Right ventricle myocardium (tissue), 1 donor: ENCODE results near the genes SYT1, MYF6, PPFIA2 and LRRIQ1.

DNA sequence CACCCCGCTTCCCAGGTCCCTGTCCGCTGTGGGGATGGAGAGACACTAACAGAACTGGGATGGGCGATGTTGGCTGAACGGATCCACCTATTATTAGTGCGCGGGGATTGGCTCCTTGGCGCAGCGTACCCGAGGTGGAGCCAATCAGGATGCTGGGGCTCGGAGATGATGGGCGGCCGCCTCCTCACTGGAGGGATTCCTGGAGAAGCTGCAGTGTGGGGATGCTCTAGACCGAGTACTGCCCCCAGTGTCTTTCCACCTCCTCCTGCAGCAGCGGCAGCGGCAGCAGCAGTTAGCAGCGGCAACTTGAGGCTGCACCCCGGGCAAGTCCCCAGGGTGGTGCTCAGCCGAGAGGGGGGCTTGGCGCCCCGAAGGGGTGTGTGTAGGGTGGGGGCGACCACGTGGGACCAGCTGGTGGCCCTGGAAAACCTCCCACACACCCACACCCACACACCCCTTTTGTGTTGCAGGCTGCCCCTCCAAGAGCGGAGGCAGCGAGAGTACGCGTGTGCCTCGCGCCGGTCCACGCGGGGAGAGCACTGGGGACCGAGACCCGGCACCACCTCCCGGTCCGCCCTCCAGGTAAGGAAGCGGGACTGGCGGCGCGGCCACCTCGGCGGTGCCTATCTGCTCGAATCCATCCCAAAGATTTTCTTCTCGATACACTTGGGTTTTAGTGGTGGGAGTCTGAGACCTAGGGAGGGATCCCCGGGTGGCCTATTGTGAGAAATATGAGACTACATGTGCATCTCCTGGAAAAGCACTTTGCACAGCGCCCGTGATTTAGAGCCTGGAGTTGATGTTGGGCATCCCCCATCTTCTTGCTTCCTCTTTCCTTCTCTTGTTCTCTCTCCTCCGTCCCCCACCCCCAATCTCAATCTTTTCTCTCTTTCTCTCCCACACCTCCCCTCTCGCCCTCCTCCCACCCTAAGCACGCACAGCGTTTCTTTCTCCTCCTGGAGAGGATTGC lies at the start of gene SYT1:
Gene SYT1 (plus strand): TSS at position 247 of the 970 bp plus-strand sequence.
- PRO-cap, 2 experiments: no peak in any of the 2 experiments

DNA sequence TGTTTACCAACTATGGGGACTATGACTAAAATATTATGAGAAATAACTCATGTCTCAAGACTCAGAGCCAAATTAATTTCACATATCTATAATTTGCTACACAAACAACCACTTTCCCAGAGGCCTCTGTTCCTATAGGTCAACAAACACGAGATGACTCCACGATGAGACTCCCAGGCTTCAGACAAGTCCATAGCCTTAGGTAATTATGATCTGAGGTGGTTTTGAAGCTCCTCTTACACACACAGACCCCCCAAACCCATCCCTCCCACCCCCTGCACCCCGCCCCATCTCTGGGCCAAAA lies 143.8 kb downstream of the PAWR start:
- PRO-cap, 2 experiments: no peak in any of the 2 experiments

DNA sequence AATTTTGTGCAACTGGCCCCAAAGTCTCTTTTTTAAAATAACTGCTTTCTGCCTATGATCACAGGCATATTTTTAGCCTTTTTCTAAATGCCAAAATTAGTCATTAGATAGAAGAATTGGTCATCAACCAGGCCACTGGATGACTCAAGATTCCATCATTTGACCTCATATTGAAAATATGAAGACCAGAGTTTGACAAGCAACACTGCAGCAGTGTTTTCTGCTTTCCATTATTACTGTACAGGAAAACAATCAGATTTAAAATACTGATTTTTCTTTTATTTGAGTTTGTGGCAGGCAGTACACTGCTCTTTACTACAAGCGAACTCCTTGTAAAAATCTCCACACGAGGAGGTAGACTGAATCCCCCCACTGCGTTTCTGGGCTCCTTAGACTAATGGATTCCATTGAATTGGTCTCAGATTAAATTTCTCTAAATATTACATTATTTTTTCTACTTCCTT lies 54.6 kb upstream of the OTOGL start:
- PRO-cap, 2 experiments: no peak in any of the 2 experiments

- PRO-cap, 2 experiments: no peak in any of the 2 experiments
Measured at GRCh38 chr12:80707445-80708435, at the start of gene MYF6. Gene MYF6, plus strand, starts transcription at chr12:80707634.

DNA sequence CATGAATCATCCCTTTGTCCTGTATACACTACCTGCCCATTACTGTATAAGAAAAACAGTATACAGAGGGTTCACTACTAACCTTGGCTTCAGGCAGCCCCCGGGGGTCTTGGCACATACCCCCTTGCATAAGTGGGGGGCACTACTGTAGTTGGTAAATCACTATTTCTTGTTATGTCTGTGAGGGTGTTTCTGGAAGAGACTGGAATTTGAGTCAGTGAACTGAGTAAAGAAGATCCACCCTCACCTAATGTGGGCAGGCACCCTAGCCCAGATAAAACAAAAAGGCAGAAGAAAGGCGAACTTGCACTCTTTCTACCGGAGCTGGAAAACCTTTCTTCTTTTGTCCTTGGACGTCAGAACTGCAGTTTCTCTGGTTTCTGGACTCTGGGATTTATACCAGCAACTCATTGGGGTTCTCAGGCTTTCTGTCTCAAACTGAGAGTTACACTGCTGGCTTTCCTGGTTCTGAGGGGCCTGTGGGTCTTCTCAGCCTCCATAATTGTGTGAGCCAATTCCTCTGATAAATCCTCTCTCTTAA lies 14.8 kb downstream of the LIN7A start:
- PRO-cap, 2 experiments: no peak in any of the 2 experiments

GRCh38 chr12:81758158-81759023 lies 759 bp downstream of the PPFIA2 start:
- PRO-cap, 2 experiments: peak in 1 of 2 experiments; most common minus-strand start chr12:81758653 (in 1)

- PRO-cap, 2 experiments: no peak in any of the 2 experiments
Measured at GRCh38 chr12:81759024-81759840, at the start of gene PPFIA2. Gene PPFIA2, minus strand, starts transcription at chr12:81759350.

DNA sequence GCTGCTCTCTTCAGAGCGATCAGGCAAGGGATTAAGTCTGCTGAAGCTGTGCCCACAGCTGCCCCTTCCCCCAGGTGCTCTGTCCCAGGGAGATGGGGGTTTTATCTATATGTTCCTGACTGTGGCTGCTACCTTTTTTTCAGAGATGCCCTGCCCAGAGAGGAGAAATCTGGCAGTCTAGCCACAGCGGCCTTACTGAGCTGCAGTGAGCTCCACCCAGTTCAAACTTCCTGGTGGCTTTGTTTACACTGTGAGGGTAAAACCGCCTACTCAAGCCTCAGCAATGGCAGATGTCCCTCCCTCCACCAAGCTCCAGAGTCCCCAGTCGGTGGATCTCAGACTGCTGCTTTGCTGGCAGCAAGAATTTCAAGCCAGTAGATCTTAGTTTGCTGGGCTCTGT lies 52.0 kb upstream of the TMTC2 start:
- PRO-cap, 2 experiments: no peak in any of the 2 experiments

- PRO-cap, 2 experiments: peak in 1 of 2 experiments; most common plus-strand start chr12:82650875 (in 1)
Measured at GRCh38 chr12:82650592-82651141, 36.0 kb upstream of the TMTC2 start.

GRCh38 chr12:82688157-82688604 lies 1.5 kb downstream of the TMTC2 start:
- PRO-cap, 2 experiments: no peak in any of the 2 experiments

DNA sequence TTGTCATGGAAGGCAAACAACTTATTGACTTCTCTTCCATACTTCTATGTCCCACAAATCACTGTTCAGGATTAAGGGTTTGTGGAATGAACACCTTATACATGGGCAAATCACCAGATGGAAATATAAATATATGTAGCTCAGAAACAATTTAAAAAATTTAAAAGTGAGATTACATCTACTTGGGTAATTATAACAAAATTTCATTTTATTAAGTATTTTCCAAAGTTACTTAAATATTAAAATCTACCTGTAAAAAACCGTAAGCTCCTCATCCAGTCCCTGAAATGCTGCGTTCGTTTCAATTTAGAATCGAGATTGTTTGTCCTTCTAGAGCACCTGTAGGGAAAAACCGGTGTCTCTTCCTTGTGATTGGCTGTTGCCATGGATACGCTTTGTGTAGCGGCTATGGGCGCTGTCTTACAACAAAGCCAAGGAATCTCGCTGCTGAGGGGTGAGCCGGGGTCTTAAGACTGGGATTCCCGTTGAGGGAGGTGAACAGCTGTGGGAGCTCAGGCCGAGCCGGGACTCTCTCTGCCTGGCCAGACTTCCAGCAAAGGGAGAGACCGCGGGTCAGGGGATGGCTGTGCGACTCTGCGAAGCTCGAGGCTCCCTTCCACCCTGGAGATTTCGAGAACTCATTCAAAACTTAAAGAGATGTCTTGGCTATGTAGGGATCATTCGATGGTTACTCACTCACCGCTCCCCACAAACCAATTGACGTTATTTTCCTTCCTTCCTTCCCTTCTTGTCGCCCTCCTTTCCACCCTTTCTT lies at the start of gene LRRIQ1:
Gene LRRIQ1 (plus strand): TSS at position 398 of the 775 bp plus-strand sequence.
- PRO-cap, 2 experiments: no peak in any of the 2 experiments

- PRO-cap, 2 experiments: no peak in any of the 2 experiments
Measured at GRCh38 chr12:85805284-85806063, 30.7 kb downstream of the RASSF9 start.

- PRO-cap, 2 experiments: no peak in any of the 2 experiments
Measured at GRCh38 chr12:88139359-88139907, 2.5 kb downstream of the CEP290 start.

DNA sequence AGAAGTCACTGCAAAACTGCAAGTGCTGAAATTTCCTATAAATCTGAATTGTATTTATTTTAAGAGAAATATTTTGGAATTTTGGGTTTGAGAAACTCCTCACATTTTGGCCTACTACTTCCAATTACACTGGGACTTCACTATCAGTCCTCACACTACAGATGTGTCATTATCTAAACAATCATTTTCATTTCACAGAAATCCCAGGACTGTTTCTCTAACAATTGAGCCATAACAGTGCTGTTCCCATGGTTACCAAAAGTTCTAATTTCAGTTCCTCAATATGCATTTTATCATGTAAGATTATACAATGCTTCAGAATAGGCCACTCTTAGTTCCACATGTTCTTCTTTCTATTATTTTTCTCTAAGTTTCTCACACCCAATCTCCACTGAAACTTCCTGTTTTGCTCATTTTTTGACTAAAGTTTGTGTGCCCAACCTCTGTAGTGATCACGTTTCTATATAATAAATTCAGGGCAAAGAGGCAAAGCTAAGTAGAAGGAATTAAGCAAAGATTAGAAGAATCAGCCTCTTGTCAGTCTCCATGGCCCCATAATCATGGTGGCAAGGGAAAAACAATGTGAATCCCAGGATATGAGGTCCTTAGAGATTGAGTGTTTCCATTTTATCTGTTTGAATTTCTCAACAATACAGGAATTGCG lies 185.8 kb downstream of the DUSP6 start:
- PRO-cap, 2 experiments: no peak in any of the 2 experiments

- PRO-cap, 2 experiments: no peak in any of the 2 experiments
Measured at GRCh38 chr12:89244478-89245631, 107.4 kb downstream of the DUSP6 start.

GRCh38 chr12:89353894-89355056 lies 2.0 kb upstream of the DUSP6 start:
- PRO-cap, 2 experiments: peak in 2 of 2 experiments; most common plus-strand start chr12:89354115 (in 2); most common minus-strand start chr12:89353985 (in 1)

DNA sequence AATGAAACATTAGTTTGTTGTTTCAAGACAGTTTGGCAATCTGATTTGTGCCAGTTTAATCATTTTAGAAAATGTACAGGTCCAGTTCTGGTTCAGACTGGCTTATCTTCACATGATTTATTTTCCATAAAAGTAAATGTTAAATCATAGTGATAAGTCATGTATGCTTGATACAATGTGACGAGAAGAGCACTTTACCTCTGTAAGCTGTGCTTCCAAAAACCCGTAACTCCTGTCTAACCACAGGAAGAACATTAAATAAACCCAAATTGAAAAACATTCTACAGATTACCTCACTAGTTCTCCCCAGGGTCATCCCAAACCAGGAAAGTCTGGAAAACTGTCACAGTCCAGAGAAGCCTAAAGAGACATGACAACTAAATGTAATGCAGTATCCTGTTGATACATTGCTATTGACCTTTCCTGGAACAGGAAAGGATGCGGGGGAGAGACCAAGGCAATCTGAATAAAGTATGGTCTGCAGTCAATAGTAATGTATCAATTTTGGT lies 32.5 kb upstream of the DUSP6 start:
- PRO-cap, 2 experiments: no peak in any of the 2 experiments

DNA sequence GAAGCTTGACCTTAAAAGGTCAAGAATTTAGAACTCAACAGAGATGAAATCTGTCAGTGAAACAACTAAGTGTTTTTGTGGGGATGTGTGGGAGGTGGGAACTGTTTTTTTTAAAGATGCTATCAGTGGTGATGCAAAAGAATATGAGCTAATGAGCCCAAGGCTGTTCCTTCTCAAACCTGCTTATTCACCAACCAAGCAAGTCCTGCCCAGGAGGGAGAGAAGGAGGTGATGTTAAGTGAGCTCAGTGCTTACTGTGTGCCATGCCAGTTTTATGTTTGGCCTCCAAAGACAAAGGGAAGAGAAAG lies 40.8 kb upstream of the POC1B start:
- PRO-cap, 2 experiments: no peak in any of the 2 experiments

GRCh38 chr12:89611098-89611642 lies 85.3 kb upstream of the POC1B start:
- PRO-cap, 2 experiments: no peak in any of the 2 experiments

GRCh38 chr12:89697581-89698086 lies 11.0 kb downstream of the ATP2B1 start:
- PRO-cap, 2 experiments: no peak in any of the 2 experiments